Cardiac fibroblast (primary cell): ENCODE data around the gene EIF2D.

- RRBS: no CpG with 5 or more reads among the region's 15 CpGs
Measured at GRCh38 chr1:206458068-206459141, 11.9 kb upstream of the IKBKE start.

- RRBS: no CpG with 5 or more reads among the region's 7 CpGs
Measured at GRCh38 chr1:206472371-206473093, 2.3 kb downstream of the IKBKE start.

DNA sequence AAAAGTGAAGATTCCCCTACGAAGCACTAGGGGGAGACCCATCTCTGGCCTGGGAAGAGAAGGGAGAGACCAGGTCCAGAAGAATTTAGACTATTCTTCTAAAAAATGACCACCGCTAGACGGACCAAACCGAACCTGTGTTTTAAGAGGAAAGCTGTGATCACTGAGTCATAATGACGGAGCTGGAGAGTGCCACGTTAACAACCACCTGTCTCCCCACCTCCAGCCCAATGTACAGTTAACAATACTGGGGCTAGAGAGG is 1.3 kb upstream of the RASSF5 start:
- RRBS: no CpG with 5 or more reads among the region's 6 CpGs

DNA sequence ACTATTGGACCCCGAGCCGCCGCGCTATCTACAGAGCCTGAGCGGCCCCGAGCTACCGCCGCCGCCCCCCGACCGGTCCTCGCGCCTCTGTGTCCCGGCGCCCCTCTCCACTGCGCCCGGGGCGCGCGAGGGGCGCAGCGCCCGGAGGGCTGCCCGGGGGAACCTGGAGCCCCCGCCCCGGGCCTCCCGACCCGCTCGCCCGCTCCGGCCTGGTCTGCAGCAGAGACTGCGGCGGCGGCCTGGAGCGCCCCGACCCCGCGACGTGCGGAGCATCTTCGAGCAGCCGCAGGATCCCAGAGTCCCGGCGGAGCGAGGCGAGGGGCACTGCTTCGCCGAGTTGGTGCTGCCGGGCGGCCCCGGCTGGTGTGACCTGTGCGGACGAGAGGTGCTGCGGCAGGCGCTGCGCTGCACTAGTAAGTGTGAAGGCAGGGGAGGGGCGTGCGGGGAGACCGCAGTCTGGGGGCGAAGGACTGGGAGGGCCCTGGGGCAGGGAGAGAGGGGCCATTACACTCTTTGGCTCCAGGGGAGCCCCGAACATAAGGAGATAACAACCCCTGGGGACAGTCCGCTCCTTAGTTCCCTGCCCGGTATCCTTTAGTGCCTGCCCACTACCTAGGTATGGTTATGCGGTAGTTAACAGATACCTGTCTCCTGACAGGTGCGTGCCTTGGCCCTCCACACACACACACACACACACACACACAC is 468 bp downstream of the RASSF5 start:
- RRBS: 2% methylated on average over 20 of the region's 65 CpGs

GRCh38 chr1:206509087-206509595 is 1.8 kb downstream of the RASSF5 start:
- RRBS: no CpG with 5 or more reads among the region's 4 CpGs

GRCh38 chr1:206514617-206515391 is 7.5 kb downstream of the RASSF5 start:
- RRBS: no CpG with 5 or more reads among the region's 6 CpGs

- RRBS: 0% methylated on average over 1 of the region's 14 CpGs
Measured at GRCh38 chr1:206574997-206575924, 37.0 kb downstream of the EIF2D start.

- RRBS: no CpG with 5 or more reads among the region's 4 CpGs
Measured at GRCh38 chr1:206609184-206609990, 2.9 kb downstream of the EIF2D start.

DNA sequence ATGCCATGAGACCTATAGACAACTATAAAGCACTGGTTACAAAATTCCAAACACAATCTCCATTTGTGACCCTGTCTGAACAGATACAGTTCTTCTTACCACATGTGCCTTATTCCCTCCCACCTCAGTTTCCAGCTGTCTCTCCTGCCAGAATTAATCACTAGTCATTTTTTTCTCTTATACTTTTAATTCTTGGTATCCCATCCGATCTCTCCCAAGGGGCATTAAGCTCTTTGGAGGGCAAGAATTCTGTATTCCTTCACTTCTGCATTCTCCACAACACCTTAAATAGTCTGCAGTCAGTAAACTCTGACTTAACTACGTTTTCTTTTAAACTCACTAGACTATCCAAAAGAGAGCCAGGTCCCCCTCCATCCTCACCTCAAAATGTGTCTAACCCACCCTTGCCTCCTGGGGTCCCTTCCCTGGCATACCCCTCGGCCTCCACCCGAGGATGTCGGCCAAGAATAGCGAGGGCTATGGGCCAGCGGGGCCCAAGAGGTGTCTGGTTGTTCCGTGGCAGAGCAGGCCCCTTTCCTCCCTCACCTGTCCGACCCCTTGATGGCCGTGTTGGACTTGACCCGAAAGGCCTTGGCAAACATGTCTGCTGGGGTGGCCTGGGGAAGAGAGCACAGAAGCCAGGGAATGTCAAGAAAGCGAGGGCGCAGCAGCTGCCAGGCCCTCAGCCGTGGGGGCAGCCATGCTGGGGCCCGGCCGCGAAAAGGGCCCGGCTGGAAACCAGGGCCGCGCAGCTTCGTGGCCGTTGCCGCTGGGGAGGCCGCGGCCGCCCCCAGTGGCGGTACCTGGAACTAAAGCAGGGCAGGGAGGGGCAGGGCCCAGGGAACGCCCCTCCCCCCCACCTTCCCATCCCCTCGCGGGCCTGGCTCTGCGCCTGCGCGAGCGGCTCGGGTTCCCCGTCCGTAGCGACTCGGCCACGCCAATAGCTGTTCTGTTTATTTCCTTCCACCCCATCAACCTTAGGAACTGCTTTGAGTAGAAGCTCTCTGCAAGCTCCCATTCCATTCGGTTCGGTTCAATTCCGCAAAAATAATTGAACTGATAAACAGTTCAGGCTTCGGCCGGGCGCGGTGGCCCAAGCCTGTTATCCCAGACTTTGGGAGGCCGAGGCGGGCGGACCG is at the start of gene EIF2D:
Gene EIF2D (minus strand): TSS at position 725 of the 1,139 bp plus-strand sequence.
- RRBS: no CpG with 5 or more reads among the region's 51 CpGs

GRCh38 chr1:206697404-206697788 is 12.7 kb downstream of the MAPKAPK2 start:
- RRBS: no CpG with 5 or more reads among the region's 4 CpGs

DNA sequence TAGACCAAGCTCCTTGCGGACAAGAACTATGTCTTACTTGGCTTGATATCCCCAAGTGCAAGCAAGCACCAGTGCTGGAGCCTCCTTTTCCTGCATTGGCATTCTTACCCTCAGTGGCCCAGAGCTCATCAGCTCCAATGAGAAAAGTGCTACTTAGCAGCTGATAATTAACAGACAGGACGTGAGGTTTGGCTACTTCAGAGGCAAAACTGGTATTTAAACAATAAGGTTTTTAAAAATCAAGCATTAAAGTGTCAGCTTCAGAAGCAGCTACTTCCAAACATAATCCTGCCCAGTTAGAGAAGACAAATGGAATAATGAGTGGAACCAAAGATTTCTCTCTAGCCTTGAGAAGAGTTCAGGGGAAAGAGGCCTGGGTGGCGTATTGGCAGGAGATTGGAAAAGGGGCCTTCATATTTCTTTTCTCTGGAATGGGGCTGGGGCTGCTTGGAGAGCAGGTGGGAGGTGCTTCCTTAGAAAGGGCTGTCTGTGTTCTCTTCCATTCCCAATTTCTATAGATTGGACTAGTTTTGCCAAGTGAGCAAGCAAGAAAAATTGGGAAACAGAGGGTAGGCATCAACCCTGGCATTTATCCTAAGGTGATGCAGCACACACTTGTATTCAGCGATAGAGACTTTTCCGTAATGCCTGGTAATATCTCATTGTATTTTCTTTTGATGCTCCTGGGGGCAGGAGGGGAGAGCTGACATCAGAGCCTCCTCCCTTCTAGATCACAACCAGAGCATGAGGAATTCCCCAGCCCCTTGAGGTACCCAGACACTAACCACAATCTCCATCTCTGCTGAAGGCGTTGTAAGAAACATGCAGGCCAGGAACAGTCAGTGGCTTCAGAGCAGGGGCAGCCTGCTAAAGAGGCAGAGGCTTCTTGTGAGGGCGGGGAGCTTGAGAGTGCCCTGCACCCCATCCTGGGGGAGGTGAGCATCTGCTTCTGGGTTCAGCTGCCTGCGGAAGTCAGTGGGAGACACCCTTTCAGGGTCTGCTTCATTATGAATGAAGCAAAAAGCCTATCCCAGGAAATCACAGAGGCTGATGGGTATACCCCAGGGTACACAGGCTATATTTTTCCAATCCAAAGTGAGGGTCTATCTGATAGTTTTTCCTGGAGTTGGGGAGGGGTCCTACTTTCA is 18.7 kb downstream of the MAPKAPK2 start:
- RRBS: no CpG with 5 or more reads among the region's 8 CpGs

DNA sequence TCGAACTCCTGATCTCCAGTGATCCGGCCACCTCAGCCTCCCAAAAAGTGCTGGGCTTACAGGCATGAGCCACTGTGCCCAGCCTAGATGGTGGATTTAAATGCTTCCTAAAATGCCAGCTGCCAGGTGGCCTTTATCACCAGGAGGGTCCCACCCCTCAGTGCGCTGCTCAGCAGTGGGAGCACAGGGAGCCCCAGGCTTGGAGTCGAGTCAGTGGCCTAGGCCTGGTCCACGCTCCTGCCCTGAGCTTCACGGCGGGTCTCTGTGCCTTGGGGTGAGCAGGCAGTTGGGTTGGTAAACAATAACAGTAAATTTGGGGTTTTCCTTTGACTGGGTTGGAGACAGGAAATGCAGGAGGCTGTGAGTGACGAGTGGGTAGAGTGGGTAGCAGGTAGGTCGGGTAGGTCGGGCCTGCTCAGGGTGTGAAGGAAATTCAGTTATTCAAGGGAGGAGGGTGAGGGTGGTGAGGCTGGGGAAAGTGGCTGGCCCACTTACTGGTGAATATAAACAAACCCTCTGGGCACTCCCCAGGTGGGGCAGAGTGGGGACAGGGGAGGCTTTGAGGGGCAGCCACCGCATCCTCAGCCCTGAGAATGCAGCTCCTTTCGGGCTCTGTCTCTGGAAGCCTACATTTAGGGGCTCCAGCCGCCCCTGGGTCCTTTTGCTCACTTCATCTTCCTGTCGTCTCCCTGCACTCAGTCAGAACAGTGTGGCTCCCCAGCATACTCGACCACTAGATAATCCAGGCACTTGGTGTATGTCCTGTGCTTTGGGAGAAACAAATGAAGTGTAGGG is 33.5 kb upstream of the IL19 start:
- RRBS: no CpG with 5 or more reads among the region's 15 CpGs

GRCh38 chr1:206816758-206817382 is 44.6 kb upstream of the IL10 start:
- RRBS: no CpG with 5 or more reads among the region's 3 CpGs

DNA sequence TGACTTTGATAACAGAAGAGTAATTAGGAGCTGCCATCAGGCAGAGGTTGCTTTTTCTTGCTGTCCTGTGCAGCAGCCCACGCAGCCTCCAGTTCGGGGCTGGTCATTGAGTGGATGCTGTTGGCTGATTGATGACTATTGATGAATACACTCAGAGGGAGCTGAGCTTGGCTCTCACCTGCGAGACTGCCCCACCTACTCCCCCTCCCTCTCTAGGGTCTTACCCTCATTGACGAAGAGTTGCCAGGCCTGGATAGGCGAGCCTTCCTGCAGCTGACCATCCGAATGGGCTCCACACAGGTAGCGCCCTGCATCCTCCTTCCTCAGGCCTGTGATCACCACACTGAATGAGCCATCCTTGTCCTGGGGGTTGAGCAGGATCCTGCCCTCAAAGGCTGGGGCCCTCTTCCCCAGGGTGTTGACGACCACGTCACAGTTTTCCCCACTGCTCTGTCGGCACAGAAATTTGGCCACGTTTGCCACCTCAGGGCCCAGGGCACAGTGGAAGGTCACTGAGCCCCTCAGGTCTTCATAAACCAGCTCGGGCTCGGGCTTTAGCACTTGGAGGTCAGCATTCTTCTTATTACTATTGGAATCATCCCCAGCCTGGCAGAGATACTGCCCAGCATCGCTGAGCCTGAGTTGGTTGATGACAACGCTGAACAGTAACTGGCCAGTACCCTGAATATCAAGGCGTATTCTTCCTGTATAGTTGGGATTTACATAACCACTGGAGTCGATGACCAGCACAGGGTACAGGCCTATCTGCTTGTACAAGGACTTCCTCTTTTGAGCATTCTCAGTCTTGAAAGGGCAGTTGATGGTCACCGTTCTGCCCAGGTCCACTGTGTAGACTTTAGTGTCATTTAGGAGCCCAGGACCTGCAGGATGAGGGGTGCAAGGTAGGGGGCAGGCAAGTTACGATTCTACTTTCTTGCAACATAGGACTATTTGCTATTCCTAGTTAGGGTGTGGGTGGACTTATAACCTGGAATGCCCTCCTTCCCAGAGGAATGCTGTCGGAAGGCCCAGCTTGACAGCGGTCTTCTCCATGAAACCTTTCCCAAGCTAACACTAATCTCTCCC is 9.1 kb downstream of the PIGR start:
- RRBS: no CpG with 5 or more reads among the region's 21 CpGs

GRCh38 chr1:206968796-206969516 is 1.3 kb downstream of the FCAMR start:
- RRBS: 37% methylated on average over 2 of the region's 8 CpGs

DNA sequence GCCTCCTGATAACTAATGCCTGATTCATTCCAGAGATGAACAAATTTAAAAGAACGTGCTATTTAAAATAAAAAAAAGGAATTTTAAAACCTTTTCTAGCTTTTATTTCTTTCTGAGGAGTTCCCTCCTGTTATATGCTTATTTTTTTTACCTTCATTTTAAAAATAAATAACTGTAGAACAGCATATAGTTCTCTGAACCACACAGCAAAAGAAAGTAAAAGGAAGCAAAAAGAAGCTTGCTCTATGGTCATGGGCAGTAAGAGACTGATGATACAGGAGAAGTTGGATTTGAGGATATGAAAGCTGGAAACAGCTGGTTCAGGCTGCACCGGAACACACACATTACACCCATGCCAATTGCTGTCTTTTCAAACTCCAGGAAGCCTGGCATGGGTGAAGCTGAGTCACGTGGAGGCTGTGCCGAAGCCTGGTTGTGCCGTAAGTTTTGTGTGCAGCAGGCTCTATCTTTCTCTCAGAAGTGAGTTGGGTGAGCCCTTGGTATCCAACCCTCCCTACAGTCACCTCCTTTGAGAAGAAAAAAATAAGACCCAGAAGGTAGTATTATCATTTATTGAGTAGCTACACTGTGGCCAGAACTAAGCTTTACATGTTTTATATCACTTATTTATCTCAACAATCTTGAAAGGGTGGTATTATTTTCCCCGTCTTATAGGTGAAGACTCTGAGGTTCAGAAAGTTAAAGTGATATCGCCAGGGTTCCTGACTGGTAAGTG is 14.4 kb downstream of the C1orf116 start:
- RRBS: no CpG with 5 or more reads among the region's 7 CpGs

- RRBS: no CpG with 5 or more reads among the region's 18 CpGs
Measured at GRCh38 chr1:207021542-207022672, 10.6 kb downstream of the C1orf116 start.

- RRBS: no CpG with 5 or more reads among the region's 21 CpGs
Measured at GRCh38 chr1:207027075-207028124, 5.2 kb downstream of the C1orf116 start.

DNA sequence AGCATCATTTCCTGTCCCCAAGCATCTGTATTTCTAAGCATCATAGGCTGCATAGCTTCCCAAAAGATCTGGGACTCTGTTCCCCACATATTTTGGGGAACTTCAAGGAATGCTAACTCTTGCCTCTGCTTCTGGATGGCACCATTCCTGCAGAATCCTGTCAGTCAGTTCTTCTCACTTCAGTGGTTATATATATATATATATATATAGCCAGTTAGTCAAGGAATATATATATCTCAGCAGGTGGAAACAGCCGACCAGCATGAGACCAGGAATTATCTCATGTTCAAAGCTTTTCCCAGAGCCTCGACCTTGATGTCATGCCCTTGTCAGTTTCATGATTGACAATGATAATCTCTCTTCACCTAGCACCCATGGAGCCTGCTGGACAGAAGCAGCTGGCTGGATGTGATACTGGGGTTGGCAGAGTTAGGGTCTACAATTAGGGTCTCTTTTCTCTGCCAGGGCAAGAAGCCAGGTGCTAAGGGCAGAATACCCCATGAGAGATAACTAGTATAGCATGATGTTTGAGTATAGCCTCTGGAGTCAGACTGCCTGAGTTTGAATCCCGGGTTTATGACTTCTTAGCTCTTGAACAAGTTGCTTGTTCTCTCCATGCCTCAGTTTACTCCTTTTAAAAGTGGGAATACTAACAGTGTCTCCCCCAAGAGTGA is 2.5 kb downstream of the PFKFB2 start:
- RRBS: no CpG with 5 or more reads among the region's 3 CpGs

DNA sequence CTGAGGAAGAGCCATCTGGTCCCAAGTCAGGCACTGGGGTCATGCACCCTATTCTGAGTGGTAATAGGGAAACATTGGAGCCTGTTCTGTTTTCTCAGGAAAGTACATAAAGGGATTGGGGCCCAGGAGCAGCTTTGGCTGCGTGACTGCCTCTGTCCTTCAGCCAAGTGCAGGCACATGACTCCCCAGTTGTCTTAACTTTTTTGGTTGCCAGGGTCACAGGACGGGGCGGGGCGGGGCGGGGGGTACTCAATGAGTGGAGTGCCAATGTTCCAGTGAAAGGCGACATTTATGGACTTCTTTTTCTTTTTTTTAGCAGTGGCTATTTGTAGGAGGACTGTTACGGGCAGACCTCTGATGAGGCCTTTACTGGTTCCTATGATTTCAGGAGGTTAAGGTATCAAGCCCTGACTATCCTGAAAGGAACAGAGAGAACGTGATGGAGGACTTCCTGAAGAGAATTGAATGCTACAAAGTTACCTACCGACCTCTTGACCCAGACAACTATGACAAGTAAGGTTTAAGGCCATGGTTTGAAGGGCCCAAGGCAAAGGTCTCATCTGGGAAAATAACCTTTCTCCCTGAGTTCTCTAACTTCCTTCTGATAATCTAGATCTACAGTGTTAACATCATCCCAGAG is 11.7 kb downstream of the PFKFB2 start:
- RRBS: no CpG with 5 or more reads among the region's 9 CpGs